Metanephros (tissue), 2 donors: ENCODE data around the genes JAKMIP2, C5orf46, SPINK9 and SH3TC2.

GRCh38 chr5:145949017-145949604 is 12.7 kb downstream of the SH3RF2 start:
- RAMPAGE, long total RNA = no peak

DNA sequence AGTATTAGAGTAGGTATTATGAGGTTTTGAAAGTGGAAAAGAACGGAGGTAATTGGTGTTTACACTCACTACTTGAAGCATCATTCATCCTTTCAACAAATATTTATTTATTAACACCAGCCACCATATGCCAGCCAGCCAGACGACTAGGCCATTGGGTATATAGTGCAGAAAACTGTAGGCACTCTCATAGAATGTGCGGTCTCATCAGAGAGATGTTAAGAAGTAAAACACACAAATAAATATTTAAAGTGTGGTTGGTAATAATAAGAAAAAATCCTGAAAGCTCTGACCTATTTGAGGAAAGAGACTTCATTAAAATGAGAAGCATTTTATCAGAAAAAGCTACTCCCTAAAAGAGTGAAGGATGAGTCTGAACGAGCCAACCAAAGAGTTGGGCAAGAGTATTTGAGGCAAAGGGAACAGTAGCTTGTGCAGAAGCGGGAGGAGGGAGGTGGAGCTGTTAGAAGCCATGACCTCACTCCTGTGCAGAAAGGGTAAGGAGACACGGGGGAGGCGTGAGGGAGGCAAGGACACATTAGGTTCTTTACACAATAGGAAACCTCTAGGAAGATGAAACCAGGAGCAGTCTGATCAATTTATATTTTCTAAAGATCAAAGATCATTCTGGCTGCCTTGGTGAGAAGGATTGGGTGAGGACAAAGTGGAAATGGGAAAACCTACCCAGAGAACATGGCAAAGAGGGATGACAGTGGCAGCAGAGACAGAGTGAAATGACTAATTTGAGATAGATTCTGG is 29.4 kb downstream of the SH3RF2 start:
- RAMPAGE, long total RNA = no peak

DNA sequence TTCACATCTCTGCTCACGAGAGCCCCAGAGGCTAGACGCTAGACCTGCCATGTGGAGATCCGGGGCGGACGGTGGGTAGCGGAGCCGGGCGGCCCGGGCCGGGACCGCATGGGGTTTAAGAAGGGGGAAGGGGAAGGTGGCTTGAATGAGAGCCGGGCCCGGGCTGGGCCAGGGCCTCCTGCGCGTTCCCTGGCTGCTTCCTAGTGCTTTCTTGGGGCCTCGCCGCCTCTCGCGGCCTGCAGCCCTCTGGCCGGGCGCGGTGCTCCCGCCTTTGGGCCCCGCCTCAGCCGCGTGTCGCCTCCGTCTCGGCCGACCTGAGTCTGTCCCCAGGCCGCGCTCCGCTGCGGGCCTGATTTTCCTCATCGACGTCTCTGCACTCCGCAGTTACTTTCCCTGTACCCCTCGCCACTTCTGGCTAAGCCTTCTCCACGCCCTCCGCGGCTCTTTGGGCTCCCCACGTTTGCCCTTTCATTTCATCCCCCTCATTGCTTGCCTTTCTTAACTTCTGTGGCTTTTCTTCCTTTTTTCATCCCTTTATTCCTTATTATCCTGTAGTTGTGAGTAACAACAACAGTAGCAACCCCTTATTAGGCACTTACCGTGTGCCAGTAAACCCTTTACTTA is 407 bp downstream of the TCERG1 start:
- RAMPAGE, long total RNA = no peak

- RAMPAGE, long total RNA = no peak
Measured at GRCh38 chr5:146474010-146474357, 26.9 kb downstream of the TCERG1 start.

DNA sequence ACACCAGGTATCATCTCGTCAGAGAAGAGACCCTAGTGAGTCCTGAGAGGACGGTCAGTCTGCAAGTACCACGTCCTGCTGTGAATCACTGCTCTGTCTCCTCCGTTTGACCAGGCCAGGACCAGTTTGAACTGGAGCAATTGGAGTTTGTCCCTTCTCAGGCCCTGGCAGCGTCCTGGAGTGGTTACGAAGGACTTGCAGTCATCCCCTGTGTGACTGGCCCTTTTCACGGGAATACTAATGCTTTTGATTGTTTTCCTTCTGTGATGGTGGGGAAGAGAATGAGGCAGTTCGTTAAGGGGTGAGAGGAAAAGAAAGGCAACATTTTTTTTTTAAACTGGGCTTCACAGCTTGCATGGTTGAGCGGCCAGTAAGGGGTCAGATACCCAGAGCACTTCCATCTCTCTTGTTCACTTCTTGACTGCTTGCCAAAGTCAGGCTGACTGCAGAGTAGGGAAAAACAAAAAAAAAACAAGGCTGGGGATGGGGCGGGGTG is 153.5 kb upstream of the STK32A start:
- RAMPAGE, long total RNA = no peak

DNA sequence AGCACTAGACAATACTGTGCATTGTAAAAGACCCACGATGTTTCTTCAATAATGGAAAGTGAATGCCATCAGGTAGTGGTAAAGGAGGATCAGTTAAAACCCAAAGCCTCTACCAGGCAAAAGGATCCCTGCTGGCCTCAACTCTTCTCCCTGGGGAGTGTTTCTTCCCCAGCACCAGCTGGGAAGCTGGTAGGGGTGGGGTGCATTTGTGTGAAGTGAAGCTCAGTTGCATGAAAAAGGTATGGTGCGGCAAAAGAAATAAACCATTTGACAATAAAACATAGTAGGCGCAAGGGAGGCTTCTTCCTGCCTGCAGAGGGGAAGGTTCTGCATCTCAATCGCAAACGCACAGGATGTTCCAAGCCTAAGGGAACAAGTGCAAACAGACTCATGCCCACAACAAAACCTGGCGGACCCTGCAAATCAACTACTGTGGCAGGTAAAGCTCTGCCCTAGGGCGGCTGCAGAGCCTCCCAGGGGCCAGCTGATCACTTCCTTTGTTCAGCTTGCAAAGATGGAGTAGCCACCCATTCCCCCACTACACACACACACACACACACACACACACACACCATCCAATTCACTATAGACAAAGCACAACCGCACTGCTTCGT is 57.9 kb downstream of the DPYSL3 start:
- RAMPAGE, long total RNA = no peak

DNA sequence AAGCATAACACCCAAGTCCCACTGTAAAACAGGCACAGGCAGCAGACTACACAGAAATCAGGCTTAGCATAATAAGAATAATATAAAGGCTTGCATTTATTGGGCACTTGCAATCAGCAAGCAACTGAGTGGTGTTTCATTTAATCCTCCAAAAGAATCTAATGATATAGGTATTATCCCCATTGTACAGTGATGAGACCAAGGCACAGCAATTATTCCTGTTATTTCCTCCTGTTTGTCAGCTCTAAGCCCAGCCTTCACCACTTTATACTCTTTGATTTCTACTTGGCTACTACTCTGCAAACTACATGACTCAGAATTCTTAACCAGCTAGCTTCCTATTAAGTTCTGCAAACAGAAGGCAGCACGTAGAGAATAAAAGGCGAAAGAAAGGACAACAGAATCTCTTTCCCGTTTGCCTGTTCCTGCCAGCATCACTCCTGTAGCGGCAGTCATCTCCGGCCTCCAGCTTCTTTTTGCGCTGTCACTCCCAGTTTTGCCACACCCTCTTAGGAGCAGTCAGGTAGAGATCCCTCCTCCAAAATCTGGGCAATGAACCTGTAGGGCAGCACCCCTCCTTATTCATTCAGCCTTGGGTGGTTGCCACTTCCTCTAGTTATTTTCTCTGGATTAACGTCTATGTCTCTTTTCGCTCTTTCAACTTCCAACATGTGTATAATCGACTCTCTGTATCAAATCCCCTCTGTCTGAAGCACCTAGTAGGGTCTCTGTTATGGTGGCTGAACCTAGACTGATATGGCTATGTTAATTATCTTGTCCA is 29.9 kb downstream of the DPYSL3 start:
- RAMPAGE, long total RNA = no peak

- RAMPAGE, long total RNA = no peak
Measured at GRCh38 chr5:147482406-147482657, 27.5 kb downstream of the DPYSL3 start.

- RAMPAGE, long total RNA = no peak
Measured at GRCh38 chr5:147645238-147645560, 135.3 kb upstream of the DPYSL3 start.

GRCh38 chr5:147782217-147783095 is at the start of gene JAKMIP2:
Gene JAKMIP2 (minus strand): TSS chr5:147782728.
- RAMPAGE, long total RNA = no peak

DNA sequence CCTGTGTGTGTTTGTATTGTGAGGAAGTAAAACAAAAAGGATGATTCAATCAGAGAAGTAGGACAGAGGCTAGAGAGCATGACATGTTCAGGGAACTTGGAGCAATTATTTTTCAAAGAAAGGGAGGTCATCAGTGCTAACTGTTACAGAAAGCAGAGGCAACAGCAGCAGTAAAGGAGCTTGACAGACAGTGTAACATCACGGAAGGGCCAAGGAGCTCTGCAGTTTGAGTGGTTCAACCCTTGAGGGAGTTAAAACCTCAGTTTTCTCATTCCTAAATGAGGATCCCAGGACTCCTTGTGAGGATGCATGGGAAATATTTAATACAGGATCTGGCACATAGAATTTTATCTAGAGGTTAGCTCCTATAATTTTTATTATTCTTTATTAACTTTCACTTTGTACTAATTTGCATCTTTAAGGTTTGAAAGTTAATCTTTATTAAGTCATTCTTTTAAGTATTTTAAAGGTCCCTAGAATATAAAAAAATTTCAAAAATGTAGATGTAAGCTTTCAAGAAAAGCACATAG is 13.0 kb downstream of the SPINK1 start:
- RAMPAGE, long total RNA = no peak

- RAMPAGE, long total RNA = no peak
Measured at GRCh38 chr5:147906253-147906907, at the start of gene C5orf46. Gene C5orf46 (minus strand): TSS chr5:147906538.

DNA sequence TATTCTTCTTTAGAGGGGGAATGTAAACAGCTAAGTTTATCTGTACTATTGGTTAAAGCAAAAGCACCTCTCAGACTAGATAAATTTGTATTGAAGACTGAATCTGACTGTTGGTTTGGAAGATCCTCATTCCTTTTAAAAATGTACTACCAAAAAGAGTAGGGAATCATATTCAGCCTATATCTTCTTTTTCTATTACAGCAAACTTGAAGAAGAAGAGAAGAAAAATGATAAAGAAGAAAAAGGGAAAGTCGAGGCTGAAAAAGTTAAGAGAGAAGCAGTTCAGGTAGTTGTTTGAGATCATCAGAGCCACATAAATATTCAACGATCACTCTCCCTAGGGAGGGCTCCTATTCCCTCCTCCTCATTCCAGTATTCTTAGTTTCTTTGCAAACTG is 44.8 kb downstream of the SPINK5 start:
- RAMPAGE, long total RNA = no peak

GRCh38 chr5:148335397-148335744 is at the start of gene SPINK9:
Gene SPINK9 (plus strand): TSS chr5:148335559.
- RAMPAGE, long total RNA = no peak

DNA sequence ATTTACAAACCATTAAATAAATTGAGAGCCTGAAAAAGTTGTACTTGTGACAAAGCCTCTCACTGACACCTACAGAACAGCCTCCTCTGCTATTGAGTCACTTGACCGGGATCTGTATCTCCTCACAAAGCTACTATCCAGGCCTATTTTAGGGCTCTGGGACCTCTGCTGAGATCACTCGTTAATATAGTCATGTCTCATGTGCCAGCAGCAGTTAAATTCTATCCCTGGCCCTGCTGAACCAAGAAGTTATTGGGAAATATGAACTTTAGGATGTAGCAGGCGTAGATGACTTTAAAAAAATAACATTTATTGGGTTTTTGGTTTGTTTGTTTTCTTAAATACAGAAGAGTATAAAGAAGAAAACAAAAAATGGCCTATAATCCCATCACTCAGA is 31.1 kb downstream of the FBXO38 start:
- RAMPAGE, long total RNA = no peak

- RAMPAGE, long total RNA = no peak
Measured at GRCh38 chr5:148452765-148453430, 69.1 kb downstream of the FBXO38 start.

DNA sequence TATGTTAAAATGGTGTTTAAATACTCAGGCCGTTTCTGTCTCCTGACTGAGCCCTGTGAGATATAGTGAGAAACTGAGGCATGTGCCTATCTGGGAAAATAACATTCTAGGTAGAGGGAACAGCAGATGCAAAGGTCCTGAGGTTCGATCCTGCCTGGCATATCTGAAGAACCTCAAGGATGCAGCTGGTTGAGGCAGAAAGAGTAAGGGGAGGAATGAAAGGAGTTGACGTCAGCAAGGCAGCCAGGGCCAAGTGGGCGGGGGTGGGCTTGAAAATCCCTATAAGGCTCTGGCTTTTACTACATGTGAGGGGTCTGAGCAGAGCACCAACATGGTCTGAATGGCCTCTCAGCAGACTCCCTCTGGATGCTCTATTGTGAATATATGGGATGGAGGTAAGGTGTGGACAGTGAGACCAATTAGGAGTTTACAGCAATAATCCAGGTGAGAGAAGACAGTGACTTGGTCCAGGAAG is 69.7 kb downstream of the FBXO38 start:
- RAMPAGE, long total RNA = no peak

DNA sequence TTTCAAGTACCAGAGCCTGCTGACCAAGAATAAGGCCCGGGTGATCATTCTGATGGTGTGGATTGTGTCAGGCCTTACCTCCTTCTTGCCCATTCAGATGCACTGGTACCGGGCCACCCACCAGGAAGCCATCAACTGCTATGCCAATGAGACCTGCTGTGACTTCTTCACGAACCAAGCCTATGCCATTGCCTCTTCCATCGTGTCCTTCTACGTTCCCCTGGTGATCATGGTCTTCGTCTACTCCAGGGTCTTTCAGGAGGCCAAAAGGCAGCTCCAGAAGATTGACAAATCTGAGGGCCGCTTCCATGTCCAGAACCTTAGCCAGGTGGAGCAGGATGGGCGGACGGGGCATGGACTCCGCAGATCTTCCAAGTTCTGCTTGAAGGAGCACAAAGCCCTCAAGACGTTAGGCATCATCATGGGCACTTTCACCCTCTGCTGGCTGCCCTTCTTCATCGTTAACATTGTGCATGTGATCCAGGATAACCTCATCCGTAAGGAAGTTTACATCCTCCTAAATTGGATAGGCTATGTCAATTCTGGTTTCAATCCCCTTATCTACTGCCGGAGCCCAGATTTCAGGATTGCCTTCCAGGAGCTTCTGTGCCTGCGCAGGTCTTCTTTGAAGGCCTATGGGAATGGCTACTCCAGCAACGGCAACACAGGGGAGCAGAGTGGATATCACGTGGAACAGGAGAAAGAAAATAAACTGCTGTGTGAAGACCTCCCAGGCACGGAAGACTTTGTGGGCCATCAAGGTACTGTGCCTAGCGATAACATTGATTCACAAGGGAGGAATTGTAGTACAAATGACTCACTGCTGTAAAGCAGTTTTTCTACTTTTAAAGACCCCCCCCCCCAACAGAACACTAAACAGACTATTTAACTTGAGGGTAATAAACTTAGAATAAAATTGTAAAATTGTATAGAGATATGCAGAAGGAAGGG is 1.1 kb downstream of the ADRB2 start:
- RAMPAGE, long total RNA = no peak

DNA sequence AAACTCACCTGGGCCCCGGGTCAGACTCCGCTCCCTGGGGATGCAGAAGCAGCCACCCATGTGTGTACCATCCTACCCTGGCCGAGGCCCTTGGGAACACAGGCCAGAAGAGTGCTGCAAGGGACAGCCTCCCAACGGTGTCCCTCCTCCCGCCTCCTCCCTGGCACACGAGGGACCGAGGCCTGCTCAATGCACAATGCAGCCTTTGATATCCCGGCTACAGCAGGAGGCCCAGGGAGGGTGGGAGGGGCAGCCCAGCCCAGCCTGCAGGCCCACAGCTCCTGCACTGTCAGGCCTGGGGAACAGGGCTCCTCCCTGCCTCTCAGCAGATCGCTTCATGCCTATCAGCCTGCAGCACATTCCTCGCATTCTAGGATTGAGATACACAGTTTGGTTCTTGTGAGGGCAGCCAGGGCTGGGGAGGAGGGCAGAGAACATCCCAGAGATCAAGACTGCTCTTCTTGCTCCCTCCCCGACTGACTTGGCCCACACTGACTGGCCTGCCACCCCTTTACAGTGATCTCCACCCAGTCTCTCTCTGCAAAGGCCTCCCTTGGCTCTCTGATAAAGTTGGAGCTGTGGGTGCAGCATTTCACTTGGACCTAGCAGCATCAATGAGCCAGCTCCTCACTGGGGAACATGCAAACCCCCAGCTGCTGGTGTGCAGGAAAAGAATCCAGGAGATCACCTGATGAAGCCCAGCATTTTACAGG is at the start of gene SH3TC2:
Gene SH3TC2, minus strand, starts transcription at position 100 of the 713 bp plus-strand sequence.
- RAMPAGE, long total RNA = no peak

- RAMPAGE, long total RNA = no peak
Measured at GRCh38 chr5:149125328-149125814, 15.9 kb upstream of the ABLIM3 start.